Peritoneum (tissue), 1 donor: ENCODE measurements around a stretch of chr21.

- PRO-cap, result no peak
Measured at GRCh38 chr21:38661595-38662139, 144.1 kb upstream of the ETS2 start.

DNA sequence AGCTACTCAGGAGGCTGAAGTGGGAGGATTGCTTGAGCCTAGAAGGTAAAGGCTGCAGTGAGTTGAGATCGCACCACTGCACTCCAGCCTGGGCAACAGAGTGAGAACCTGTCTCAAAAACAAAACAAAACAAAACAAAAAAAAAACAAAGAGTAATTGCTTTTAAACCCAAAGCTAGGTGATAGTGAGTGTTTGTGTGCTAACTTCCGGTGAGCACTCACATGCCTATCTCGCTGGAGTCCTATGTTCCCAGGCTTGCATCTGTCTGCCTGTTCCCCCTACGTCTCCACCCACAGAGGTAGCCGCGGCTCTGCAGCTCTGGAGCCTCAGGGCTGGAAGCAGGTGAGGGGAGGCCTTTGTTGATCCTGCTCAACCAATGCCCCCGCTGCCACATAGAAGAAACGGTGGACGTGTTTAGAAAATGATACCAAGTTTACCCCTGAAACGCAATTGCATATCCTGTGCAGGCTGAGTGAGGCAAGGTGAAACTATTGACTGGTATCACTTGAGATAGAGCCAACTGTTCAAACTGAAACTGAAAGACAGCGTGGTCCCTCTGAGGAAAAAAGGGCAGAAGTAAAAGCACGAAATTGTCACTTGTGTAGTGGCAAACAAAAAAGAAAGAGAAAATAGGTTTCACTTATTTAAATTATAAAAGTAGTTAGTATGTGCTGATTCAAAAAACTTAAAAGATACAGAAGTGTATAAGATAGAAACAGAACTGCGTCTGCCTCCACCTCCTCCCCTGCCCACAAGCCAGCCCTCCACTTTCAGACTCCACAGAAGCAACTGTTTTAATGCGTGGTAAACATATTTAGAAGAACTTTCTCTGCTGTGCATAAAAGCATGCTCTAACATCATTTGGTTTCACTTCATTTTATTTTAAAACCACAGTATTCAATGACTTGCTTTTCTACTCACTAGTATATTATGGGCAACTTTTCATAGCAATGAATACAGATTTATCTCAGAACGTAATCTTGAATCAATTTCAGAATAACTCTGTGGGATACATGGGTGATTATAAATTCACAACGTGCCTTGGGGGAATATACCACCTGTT, 38.6 kb upstream of the ETS2 start:
- PRO-cap, result no peak

DNA sequence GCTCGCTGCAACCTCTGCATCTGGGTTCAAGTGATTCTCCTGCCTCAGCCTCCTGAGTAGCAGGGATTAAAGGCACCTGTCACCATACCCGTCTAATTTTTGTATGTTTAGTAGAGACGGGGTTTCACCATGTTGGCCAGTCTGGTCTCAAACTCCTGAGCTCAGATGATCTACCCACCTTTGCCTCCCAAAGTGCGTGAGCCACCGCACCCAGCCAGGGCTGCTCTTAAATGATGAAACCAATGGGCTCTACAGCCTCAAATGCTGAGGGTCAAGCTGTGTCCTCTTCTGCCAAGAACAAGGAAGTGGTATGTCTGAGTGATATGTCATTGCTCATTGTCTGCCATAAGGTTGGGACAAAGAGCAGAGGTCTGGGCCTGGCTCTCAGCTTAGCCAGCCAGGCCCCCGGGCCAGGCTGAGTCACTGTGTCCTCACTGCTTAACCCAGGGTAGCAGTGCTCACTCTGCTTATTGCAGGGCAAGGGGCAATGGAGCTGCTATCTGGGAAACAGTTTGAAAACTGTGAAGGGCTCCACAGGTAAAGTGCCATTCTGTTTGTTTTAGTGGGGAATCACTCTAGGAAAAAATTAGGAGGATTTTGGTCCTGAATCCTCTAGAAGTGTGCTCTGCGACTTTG, 8.3 kb upstream of the ETS2 start:
- PRO-cap, result no peak

- PRO-cap, result no peak
Measured at GRCh38 chr21:38847136-38848028, 41.7 kb downstream of the ETS2 start.

DNA sequence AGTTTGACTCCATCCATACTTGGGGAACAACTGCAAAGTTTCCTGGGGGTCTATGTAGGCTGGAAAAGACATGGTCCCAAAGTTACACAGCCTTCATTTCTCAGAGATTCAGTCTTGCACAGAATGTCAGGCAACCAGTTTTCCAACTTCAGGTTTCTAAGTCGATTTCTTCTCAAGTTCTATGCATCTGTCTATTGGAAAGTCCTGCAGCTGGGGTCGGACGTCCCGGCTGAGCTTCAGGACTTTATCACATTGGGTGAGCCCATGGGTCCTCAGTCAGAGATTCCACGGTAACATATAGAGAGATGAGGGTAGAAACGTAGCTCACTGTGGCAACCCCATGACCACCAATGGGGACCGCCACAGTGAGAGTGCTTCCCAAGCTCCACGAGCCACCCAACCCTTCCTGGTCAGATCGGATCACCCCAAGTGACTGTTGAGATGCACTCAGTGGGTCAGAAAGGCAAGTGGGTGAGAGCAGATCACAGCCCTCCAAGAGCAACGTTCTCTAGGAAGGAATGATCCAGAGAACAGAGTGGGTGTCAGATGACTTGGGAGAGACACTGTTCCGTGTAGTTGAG, 177.2 kb downstream of the PSMG1 start:
- PRO-cap, result no peak

DNA sequence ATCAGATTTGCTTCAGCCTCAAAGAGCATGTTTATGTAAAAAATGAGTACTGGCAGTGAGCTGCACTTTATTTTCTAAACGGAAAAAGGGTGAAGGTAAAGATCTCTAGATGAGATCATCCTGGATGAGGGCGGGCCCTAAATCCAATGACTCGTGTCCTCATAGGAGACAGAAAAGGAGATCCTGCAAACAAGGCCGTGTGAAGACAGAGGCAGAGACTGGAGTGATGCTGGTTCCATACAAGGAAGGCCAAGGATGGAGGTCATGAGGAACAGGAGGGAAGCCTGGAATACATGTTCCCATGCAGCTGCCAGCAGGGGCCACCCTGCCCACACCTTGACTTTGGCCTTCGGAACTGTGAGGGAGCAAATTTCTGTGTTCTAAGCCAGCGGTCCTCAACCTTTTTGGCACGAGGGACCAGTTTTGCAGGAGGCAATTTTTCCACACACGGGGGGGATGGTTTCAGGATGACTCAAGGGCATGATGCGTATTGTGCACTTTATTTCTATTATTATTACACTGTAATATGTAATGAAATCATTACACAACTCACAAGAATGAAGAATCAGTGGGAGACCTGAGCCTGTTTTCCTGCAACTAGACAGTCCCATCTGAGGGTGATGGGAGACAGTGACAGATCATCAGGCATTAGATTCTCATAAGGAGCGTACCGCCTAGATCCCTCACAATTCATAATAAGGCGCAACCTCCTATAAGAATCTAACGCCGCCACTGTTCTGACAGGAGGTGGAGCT, 94.3 kb downstream of the PSMG1 start:
- PRO-cap, result no peak

- PRO-cap, result bidirectional peak, plus-strand start at chr21:39183936, minus-strand start at chr21:39183857
Measured at GRCh38 chr21:39183689-39184534, 661 bp upstream of the PSMG1 start.

GRCh38 chr21:39220079-39220663, 36.9 kb upstream of the PSMG1 start:
- PRO-cap, result no peak

GRCh38 chr21:39238326-39238858, 55.1 kb upstream of the PSMG1 start:
- PRO-cap, result no peak

DNA sequence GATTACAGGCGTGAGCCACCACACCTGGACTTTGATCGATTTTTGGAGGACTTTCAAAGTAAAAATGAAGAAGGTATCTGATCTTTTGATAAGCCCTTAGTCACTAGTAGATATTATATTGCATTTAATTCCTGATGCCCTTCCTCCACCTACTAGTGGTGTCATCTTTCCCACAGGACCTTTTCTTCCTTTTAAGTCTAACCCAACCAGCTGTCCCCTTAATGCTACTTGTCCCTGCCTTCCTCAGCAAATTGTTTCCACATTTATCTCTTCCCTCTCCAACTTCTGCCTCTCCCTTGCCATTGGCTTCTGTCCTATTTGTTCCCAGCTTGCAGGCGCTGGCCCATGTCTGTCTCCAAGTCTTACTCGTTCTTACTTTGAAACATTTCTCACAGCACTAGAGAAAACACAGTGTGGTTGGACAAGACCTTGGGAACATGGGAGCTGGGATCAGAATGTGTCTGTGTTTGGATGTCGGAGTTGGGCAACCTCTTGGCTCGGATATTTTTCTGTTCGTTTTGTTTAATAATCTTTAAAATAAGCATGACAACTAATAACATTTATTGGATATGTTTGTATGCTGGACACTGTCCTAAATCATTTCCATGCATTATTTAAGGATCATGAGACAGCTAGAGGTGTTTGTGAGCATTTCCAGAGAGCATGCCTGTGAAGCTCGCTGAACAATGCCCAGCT, 5.7 kb upstream of the BRWD1 start:
- PRO-cap, result no peak

GRCh38 chr21:39347100-39347500, 1.8 kb downstream of the HMGN1 start:
- PRO-cap, result no peak

GRCh38 chr21:39386271-39386717, 6.2 kb downstream of the GET1 start:
- PRO-cap, result no peak

DNA sequence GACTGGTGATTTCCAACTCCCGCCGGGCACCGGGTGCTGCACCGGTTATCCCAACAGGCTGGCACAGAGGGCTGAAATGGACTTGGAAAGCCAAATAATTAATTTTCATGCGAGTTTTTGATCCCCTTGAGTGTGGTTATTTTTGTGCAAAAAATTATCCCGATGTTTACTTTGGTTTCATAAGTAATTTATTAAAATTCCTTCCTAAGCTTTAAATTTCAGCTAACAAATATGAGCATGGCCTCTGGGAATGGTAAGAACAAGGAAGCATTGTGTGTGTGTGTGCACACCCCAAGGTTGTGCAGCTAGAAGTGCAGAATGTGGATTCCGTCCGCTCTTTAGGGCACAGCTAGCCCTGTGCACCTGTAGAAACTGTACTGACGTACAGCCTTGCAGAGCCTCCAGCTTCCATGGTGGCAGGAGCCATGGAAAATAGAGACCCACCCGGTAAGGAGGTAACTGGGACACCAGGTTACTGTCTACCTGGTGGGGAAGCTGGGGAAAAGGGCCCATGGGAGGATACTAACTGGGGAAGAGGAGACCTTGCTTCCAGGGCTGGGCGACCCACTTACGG, 54.6 kb downstream of the B3GALT5 start:
- PRO-cap, result no peak

DNA sequence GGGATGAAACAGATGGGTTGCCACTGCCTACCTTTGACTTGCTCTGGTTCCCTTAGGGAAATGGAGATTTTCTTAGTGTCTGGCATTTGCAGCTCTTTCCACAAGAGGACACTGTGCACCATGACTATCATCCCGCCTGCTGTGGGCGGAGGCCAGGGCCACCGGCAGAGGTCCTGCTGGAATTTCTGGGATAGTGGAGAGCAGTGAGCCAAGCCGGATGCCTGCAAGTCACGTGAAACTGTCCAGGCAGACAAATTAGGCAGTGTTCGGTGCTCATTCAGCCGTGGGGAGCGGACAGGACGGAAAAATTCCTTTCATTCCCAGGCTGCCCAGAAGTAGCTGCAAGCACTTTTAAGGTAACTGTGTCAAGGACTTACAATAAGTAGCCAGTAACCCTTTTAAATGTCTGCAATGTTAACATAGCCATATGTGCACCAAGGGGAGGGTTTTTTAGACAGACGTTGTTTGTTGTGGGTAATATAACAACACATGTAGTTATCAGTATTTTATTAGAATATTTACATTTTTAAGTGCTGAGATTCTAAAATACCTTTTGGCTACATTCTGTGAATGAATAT, 43.5 kb downstream of the IGSF5 start:
- PRO-cap, result no peak

DNA sequence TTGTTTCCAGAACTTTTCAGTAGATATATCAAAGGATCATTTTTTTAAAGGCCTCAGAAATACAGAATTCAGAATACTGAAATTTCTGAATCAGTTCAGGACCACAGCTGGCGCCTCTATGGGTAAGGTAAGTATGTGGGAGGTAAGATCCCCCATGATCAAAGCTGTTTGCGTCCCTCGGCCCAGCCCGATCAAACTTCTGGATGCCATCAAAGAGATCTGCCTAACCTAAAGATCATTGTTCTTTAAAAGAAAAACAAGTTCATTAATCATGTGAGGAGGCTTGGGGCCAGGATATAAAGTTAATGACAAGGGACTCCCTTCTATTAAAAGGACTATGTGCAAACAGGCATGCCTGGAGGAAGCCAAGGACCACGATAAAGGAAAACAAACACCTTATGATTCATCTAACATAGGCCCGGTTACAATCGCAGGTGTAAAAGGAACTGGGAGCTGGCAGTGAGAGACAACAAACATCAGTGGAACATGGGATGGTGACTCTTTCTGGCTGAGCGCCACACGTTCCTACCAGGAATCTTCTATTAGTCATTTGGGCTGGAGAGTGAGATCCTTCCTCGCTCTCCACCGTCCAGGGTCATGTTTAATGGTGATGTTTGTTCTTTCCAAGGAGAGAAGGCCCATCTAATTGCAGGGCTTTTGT, 2.8 kb upstream of the BACE2 start:
- PRO-cap, result no peak

DNA sequence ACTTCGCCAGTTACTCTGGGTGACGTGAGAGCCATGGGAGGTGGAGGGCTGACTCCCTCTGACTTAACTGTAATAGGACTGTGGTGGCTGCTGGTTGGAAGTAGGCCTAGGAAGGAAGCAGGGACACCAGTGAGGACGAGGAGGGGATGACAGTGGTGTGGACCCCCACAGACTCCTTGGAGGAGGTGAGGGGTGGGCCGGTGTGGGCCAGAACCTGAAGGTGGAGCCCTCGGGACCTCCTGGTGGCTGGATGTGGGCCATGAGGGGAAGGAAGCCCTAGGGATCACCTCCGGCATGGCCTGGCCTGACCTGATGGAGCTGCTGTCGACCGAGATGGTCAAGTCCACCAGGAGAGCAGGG, 54.6 kb downstream of the BACE2 start:
- PRO-cap, result no peak

- PRO-cap, result no peak
Measured at GRCh38 chr21:41227583-41228408, 59.8 kb downstream of the BACE2 start.

DNA sequence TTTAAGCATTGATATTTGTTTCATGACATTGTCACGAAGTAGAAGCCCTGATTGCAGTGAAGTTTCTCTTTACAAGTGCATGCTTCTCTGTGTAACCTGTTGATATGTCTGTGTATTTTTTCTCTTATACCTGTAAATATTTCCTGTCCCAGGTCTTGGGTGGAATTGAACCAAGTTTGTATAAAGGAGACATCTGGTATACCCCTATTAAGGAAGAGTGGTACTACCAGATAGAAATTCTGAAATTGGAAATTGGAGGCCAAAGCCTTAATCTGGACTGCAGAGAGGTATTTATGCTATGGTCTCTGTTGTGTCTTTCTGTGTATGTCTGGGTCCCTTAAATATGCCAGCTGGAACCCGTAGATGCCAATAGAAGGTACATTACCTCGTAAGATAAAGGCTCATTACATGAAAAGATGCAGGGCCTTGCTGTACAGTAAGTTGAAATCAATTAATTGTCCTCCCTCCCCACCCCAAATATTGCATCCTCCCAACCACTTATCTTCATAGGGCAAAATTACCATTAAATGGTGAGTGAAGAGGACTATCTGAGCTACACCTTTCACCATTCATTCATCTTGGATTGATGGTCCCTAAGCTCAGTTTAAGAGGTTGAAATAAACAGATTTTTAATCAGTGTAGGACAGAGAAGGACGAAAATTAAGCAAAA, 73.2 kb upstream of the FAM3B start:
- PRO-cap, result no peak

DNA sequence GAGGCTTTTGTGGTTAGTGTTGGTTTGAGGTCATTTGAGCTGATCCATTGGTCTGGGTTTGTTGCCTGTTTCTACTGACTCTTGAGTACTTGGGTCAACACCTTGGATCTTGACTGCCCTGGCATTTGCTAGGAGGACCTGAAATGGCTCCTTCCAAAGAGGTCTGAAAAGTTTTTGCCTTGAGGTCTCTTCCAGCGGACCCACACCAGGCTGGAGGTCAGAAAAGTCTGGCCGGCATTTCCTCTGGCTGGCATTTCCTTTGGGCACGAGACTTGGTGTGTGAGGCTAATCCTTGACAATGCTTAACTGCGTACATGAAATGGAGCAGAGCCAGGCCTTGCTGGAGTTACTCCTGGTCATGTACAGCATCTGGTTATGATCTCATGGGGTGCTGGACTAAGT, 9.4 kb downstream of the MX2 start:
- PRO-cap, result no peak

GRCh38 chr21:41432238-41432527, 6.1 kb downstream of the MX1 start:
- PRO-cap, result no peak